K562 (cell line): ENCODE measurements around the genes KLHL17 and CCNL2.

- RAMPAGE, long total RNA, result no peak
- RRBS, result no CpG with 5 or more reads among the region's 2 CpGs
PRO-cap:
- standard, result unidirectional peak, plus-strand start at chr1:115728
- CoPRO, capped RNA only, 2 experiments, result peak in 2 of 2 experiments; most common plus-strand start chr1:115728 (in 2)
- CoPRO, capped and uncapped RNA, 2 experiments, result peak in 2 of 2 experiments; most common plus-strand start chr1:115728 (in 2)
- CoPRO, uncapped RNA only, 2 experiments, result no peak in any of the 2 experiments
CAGE:
- cytosol, long polyA plus RNA, result no peak
- long polyA plus RNA, result no peak
- nucleolus, long total RNA, result no peak
- nucleus, long polyA plus RNA, result no peak
Observed at GRCh38 chr1:115558-115856, 50.3 kb downstream of the OR4F5 start.

DNA sequence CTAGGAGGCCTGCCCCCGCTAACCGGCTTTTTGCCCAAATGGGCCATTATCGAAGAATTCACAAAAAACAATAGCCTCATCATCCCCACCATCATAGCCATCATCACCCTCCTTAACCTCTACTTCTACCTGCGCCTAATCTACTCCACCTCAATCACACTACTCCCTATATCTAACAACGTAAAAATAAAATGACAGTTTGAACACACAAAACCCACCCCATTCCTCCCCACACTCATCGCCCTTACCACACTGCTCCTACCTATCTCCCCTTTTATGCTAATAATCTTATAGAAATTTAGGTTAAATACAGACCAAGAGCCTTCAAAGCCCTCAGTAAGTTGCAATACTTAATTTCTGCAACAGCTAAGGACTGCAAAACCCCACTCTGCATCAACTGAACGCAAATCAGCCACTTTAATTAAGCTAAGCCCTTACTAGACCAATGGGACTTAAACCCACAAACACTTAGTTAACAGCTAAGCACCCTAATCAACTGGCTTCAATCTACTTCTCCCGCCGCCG is 56.0 kb downstream of the OR4F16 start:
- RAMPAGE, long total RNA, result no peak
- RRBS, result no CpG with 5 or more reads among the region's 10 CpGs
PRO-cap:
- standard, result no peak
- CoPRO, capped RNA only, 2 experiments, result no peak in any of the 2 experiments
- CoPRO, capped and uncapped RNA, 2 experiments, result peak in 2 of 2 experiments; most common plus-strand start position 293 of the sequence (in 2); most common minus-strand start position 186 of the sequence (in 1)
- CoPRO, uncapped RNA only, 2 experiments, result peak in 1 of 2 experiments; most common plus-strand start position 293 of the sequence (in 1); most common minus-strand start position 188 of the sequence (in 1)
CAGE:
- cytosol, long polyA plus RNA, result no peak
- long polyA plus RNA, result no peak
- nucleolus, long total RNA, result no peak
- nucleus, long polyA plus RNA, result no peak

GRCh38 chr1:778556-779441 is 92.3 kb upstream of the OR4F16 start:
- RAMPAGE, long total RNA, result start-site peak on the plus strand at chr1:778955-779002, 21 and 10 reads in 2 replicates
- RRBS, result 5% methylated on average over 2 of the region's 69 CpGs
PRO-cap:
- standard, result bidirectional peak, plus-strand start at chr1:778924, minus-strand start at chr1:778638
- CoPRO, capped RNA only, 2 experiments, result peak in 2 of 2 experiments; most common plus-strand start chr1:778809 (in 2); most common minus-strand start chr1:778613 (in 2)
- CoPRO, capped and uncapped RNA, 2 experiments, result peak in 2 of 2 experiments; most common plus-strand start chr1:778792 (in 1); most common minus-strand start chr1:778613 (in 2)
- CoPRO, uncapped RNA only, 2 experiments, result peak in 1 of 2 experiments; most common plus-strand start chr1:778913 (in 1); most common minus-strand start chr1:778661 (in 1)
CAGE:
- cytosol, long polyA plus RNA, result no peak
- long polyA plus RNA, result no peak
- nucleolus, long total RNA, result no peak
- nucleus, long polyA plus RNA, result start-site peak on the minus strand at chr1:778613-778672, 274 and 283 reads in 2 replicates

GRCh38 chr1:841864-842762 is 81.6 kb upstream of the SAMD11 start:
- RAMPAGE, long total RNA, result no peak
- RRBS, result no CpG with 5 or more reads among the region's 18 CpGs
PRO-cap:
- standard, result no peak
- CoPRO, capped RNA only, 2 experiments, result no peak in any of the 2 experiments
- CoPRO, capped and uncapped RNA, 2 experiments, result no peak in any of the 2 experiments
- CoPRO, uncapped RNA only, 2 experiments, result no peak in any of the 2 experiments
CAGE:
- cytosol, long polyA plus RNA, result no peak
- long polyA plus RNA, result no peak
- nucleolus, long total RNA, result no peak
- nucleus, long polyA plus RNA, result no peak

DNA sequence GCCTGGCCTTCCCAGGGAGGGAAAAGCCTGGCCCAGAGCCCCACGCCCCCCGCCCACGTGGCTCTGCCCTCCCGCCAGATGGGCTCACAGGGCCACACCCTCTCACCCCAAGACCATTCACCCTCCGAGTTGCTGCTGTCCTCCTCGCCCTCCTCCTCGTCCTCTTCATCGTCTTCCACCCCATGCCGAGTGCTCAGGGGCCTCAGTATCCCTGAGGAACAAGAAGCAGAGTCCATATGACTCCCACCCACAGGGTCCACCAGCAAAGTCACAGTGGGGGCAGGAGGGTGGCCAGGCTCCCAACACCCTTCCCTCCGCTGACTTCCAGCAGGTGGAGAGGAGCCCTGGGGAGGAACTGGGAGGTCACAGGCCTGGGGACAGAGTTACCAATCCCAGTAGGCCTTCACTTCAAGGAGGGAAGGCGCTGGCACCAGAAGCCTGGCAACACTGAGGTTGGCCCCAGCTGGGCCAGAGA is 14.1 kb downstream of the NOC2L start:
- RAMPAGE, long total RNA, result no peak
- RRBS, result no CpG with 5 or more reads among the region's 11 CpGs
PRO-cap:
- standard, result no peak
- CoPRO, capped RNA only, 2 experiments, result no peak in any of the 2 experiments
- CoPRO, capped and uncapped RNA, 2 experiments, result no peak in any of the 2 experiments
- CoPRO, uncapped RNA only, 2 experiments, result peak in 1 of 2 experiments; most common plus-strand start position 151 of the sequence (in 1)
CAGE:
- cytosol, long polyA plus RNA, result no peak
- long polyA plus RNA, result start-site peak on the minus strand centred at position 159 of the sequence, 57 bp wide, 61 and 105 reads in 2 replicates
- nucleolus, long total RNA, result no peak
- nucleus, long polyA plus RNA, result no peak

- RAMPAGE, long total RNA, result no peak
- RRBS, result 65% methylated on average over 16 of the region's 57 CpGs
PRO-cap:
- standard, result no peak
- CoPRO, capped RNA only, 2 experiments, result no peak in any of the 2 experiments
- CoPRO, capped and uncapped RNA, 2 experiments, result no peak in any of the 2 experiments
- CoPRO, uncapped RNA only, 2 experiments, result no peak in any of the 2 experiments
CAGE:
- cytosol, long polyA plus RNA, result no peak
- long polyA plus RNA, result no peak
- nucleolus, long total RNA, result no peak
- nucleus, long polyA plus RNA, result no peak
Observed at GRCh38 chr1:959694-960271, 601 bp upstream of the KLHL17 start.

- RAMPAGE, long total RNA, result no peak
- RRBS, result 2% methylated on average over 46 of the region's 129 CpGs
PRO-cap:
- standard, result bidirectional peak, plus-strand start at chr1:960633, minus-strand start at chr1:960532; bidirectional peak, plus-strand start at chr1:960892, minus-strand start at chr1:960806; bidirectional peak, plus-strand start at chr1:961012, minus-strand start at chr1:960985
- CoPRO, capped RNA only, 2 experiments, result peak in 2 of 2 experiments; most common plus-strand start chr1:960633 (in 2); most common minus-strand start chr1:960500 (in 1)
- CoPRO, capped and uncapped RNA, 2 experiments, result no peak in any of the 2 experiments
- CoPRO, uncapped RNA only, 2 experiments, result no peak in any of the 2 experiments
CAGE:
- cytosol, long polyA plus RNA, result start-site peak on the plus strand at chr1:960555-960649, 56 and 21 reads in 2 replicates
- long polyA plus RNA, result no peak
- nucleolus, long total RNA, result no peak
- nucleus, long polyA plus RNA, result start-site peak on the plus strand at chr1:960575-960640, 406 and 386 reads in 2 replicates
Observed at GRCh38 chr1:960272-961248, at the start of gene KLHL17. Gene KLHL17 (plus strand): TSS chr1:960584.

DNA sequence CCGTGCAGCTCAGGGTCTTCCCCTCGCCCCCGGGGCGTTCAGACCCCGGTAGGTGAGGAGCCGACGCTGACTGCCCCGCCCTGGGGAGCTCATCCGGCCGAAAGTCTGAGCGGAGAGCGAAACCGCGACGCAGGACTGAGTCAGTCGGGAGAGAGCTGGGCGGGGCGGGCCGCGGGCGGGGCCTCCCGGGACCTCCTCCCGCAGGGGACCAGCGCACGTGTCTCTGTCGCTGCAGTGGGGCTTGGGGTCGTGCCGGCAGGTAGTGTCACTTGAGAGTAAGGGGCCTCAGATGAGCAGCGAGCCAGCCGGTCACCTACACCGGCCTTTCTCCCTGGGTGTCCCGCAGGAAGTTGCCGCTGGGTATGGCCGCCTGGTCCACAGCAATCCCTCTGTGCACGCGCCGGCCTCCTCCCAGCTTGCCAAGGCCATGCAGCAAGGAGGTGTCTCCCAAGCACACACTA is 620 bp downstream of the PLEKHN1 start:
- RAMPAGE, long total RNA, result no peak
- RRBS, result 5% methylated on average over 29 of the region's 37 CpGs
PRO-cap:
- standard, result bidirectional peak, plus-strand start at position 226 of the sequence, minus-strand start at position 107 of the sequence
- CoPRO, capped RNA only, 2 experiments, result peak in 2 of 2 experiments; most common plus-strand start position 178 of the sequence (in 1); most common minus-strand start position 107 of the sequence (in 2)
- CoPRO, capped and uncapped RNA, 2 experiments, result peak in 2 of 2 experiments; most common plus-strand start position 120 of the sequence (in 1); most common minus-strand start position 107 of the sequence (in 2)
- CoPRO, uncapped RNA only, 2 experiments, result no peak in any of the 2 experiments
CAGE:
- cytosol, long polyA plus RNA, result no peak
- long polyA plus RNA, result no peak
- nucleolus, long total RNA, result no peak
- nucleus, long polyA plus RNA, result no peak

- RAMPAGE, long total RNA, result no peak
- RRBS, result 3% methylated on average over 23 of the region's 76 CpGs
PRO-cap:
- standard, result unidirectional peak, plus-strand start at chr1:999405
- CoPRO, capped RNA only, 2 experiments, result no peak in any of the 2 experiments
- CoPRO, capped and uncapped RNA, 2 experiments, result no peak in any of the 2 experiments
- CoPRO, uncapped RNA only, 2 experiments, result no peak in any of the 2 experiments
CAGE:
- cytosol, long polyA plus RNA, result no peak
- long polyA plus RNA, result no peak
- nucleolus, long total RNA, result no peak
- nucleus, long polyA plus RNA, result no peak
Observed at GRCh38 chr1:999287-999915, 496 bp downstream of the HES4 start.

GRCh38 chr1:1040610-1041506 is 20.9 kb downstream of the AGRN start:
- RAMPAGE, long total RNA, result no peak
- RRBS, result 3% methylated on average over 25 of the region's 113 CpGs
PRO-cap:
- standard, result no peak
- CoPRO, capped RNA only, 2 experiments, result no peak in any of the 2 experiments
- CoPRO, capped and uncapped RNA, 2 experiments, result no peak in any of the 2 experiments
- CoPRO, uncapped RNA only, 2 experiments, result no peak in any of the 2 experiments
CAGE:
- cytosol, long polyA plus RNA, result no peak
- long polyA plus RNA, result no peak
- nucleolus, long total RNA, result no peak
- nucleus, long polyA plus RNA, result no peak

DNA sequence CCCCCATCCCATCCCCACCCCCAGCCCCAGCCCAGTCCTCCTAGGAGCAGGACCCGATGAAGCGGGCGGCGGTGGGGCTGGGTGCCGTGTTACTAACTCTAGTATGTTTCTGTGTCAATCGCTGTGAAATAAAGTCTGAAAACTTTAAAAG is 18.3 kb downstream of the RNF223 start:
- RAMPAGE, long total RNA, result no peak
- RRBS, result no CpG with 5 or more reads among the region's 6 CpGs
PRO-cap:
- standard, result no peak
- CoPRO, capped RNA only, 2 experiments, result no peak in any of the 2 experiments
- CoPRO, capped and uncapped RNA, 2 experiments, result no peak in any of the 2 experiments
- CoPRO, uncapped RNA only, 2 experiments, result peak in 1 of 2 experiments; most common plus-strand start position 92 of the sequence (in 1)
CAGE:
- cytosol, long polyA plus RNA, result no peak
- long polyA plus RNA, result no peak
- nucleolus, long total RNA, result no peak
- nucleus, long polyA plus RNA, result no peak

DNA sequence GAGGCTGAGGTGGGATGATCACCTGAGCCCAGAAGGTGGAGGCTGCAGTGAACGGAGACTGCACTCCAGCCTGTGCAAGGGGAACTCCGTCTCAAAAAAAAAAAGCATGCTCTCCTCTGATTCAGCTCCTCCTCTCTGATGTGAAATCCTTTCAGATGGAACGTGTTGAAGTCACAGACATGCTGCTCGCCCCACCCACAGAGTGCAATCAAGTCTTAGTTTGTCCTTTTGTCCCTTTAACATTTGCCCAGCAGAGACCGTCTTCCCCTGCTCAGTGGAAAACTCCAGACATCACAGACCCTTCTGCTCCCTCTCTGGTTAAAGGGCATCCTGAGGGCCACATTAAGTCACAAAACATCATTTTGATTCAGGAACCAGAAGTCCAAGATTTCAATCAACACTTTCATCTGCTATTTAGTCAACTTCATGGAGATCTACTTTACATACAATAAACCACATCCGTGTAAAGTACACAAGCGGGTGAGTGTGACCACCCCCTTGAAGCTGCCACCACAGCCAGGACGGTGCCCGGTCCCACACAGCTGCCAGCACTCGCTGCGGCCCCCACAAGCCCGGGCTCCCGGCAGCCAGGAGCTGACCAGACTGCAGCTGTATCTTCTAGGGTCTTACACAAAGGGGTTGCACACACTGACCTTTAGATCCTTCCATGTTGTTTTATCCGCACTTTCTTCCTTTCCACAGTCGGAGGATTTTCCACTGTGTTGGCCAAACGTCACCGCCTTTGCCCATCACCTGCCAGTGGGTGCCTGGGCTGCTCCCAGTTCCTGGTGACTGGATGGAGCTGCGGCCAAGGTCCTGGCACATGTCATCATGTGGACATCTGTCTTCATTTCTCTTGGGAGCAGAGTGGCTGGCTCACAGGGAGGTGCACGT is 19.1 kb upstream of the RNF223 start:
- RAMPAGE, long total RNA, result no peak
- RRBS, result 96% methylated on average over 4 of the region's 19 CpGs
PRO-cap:
- standard, result no peak
- CoPRO, capped RNA only, 2 experiments, result no peak in any of the 2 experiments
- CoPRO, capped and uncapped RNA, 2 experiments, result no peak in any of the 2 experiments
- CoPRO, uncapped RNA only, 2 experiments, result no peak in any of the 2 experiments
CAGE:
- cytosol, long polyA plus RNA, result no peak
- long polyA plus RNA, result no peak
- nucleolus, long total RNA, result no peak
- nucleus, long polyA plus RNA, result no peak

DNA sequence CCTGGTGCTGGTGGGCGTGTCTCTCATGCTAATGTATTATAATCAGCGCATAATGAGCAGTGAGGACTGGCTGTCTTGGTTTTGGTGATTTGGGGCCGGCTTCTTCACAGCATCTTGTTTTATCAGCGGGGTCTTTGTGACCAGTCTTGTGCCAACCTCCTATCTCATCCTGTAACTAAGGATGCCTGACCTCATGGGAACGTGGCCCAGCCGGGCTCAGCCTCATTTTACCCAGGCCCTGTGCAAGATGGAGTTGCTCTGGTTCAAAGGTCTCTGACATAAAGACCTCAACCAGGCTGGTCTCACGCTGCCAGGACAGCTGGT is 19.7 kb upstream of the C1orf159 start:
- RAMPAGE, long total RNA, result no peak
- RRBS, result no CpG with 5 or more reads among the region's 7 CpGs
PRO-cap:
- standard, result no peak
- CoPRO, capped RNA only, 2 experiments, result no peak in any of the 2 experiments
- CoPRO, capped and uncapped RNA, 2 experiments, result peak in 1 of 2 experiments; most common plus-strand start position 110 of the sequence (in 1)
- CoPRO, uncapped RNA only, 2 experiments, result no peak in any of the 2 experiments
CAGE:
- cytosol, long polyA plus RNA, result no peak
- long polyA plus RNA, result no peak
- nucleolus, long total RNA, result no peak
- nucleus, long polyA plus RNA, result no peak

- RAMPAGE, long total RNA, result no peak
- RRBS, result 17% methylated on average over 3 of the region's 14 CpGs
PRO-cap:
- standard, result unidirectional peak, minus-strand start at chr1:1145248
- CoPRO, capped RNA only, 2 experiments, result no peak in any of the 2 experiments
- CoPRO, capped and uncapped RNA, 2 experiments, result no peak in any of the 2 experiments
- CoPRO, uncapped RNA only, 2 experiments, result no peak in any of the 2 experiments
CAGE:
- cytosol, long polyA plus RNA, result no peak
- long polyA plus RNA, result no peak
- nucleolus, long total RNA, result no peak
- nucleus, long polyA plus RNA, result no peak
Observed at GRCh38 chr1:1145137-1145428, 28.6 kb upstream of the TTLL10 start.

DNA sequence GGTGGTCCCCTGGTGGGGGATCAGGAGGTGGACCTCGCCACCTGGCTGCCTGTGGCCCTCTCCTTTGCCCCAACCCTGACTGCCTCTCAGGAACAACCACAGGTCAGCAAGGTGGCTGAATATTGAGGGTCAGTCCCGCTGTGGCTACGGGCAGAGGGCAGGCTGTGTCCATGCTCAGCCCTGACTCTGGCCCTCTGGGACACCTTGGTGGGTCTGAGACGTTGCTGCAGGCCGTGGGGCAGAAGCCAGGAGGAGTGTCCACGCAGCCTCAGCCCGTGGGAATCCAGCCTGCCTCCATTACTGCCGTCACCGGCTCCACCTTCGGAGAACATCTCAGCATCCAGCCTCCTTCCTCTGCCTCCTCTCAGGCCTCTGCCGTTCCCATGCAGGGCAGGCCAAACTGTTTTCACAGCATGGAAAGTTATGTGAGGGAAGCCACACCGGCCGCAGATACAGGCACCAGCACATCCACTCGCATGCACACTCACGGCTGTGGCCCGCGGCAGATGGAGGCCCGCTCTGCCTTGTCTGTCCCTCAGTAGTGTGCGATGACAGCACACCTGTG is 1.0 kb upstream of the UBE2J2 start:
- RAMPAGE, long total RNA, result no peak
- RRBS, result no CpG with 5 or more reads among the region's 19 CpGs
PRO-cap:
- standard, result no peak
- CoPRO, capped RNA only, 2 experiments, result no peak in any of the 2 experiments
- CoPRO, capped and uncapped RNA, 2 experiments, result no peak in any of the 2 experiments
- CoPRO, uncapped RNA only, 2 experiments, result no peak in any of the 2 experiments
CAGE:
- cytosol, long polyA plus RNA, result no peak
- long polyA plus RNA, result no peak
- nucleolus, long total RNA, result no peak
- nucleus, long polyA plus RNA, result no peak

GRCh38 chr1:1330003-1331071 is 743 bp upstream of the TAS1R3 start:
- RAMPAGE, long total RNA, result no peak
- RRBS, result 42% methylated on average over 2 of the region's 36 CpGs
PRO-cap:
- standard, result unidirectional peak, minus-strand start at chr1:1330686
- CoPRO, capped RNA only, 2 experiments, result no peak in any of the 2 experiments
- CoPRO, capped and uncapped RNA, 2 experiments, result no peak in any of the 2 experiments
- CoPRO, uncapped RNA only, 2 experiments, result peak in 1 of 2 experiments; most common plus-strand start chr1:1330860 (in 1); most common minus-strand start chr1:1330818 (in 1)
CAGE:
- cytosol, long polyA plus RNA, result no peak
- long polyA plus RNA, result no peak
- nucleolus, long total RNA, result no peak
- nucleus, long polyA plus RNA, result no peak

DNA sequence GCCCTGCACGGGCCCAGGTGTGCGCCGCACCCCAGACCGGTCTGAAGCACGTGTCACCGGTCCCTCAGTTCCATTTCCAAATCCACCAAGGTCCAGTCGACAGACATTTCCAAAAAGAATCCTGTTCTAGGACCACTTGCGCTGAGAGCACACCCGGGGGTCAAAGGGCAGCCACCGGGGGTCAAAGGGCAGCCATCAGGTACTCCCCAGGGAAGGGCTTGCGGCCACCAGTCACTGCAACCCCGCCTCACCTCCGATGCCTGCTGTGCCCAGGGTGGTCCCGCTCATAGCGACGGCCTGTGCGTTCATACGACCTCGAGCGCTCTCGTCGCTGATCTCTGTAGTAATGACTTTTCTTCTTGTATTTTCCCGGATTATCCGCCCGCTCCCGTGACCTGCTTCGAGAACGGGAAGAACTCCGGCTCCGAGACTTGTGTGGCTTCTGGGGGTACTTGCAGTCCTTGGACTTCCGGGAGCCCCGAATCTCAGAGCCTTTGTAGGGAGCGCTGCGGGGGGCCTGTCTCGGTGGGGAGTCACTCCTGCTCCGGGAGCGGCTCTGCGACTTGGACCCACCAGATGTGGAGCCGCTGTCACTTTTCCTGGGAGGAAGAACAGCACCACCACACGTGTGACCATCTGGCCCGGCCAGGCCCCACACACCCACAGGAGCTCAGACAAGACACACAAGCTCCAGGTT is 12.0 kb downstream of the CCNL2 start:
- RAMPAGE, long total RNA, result no peak
- RRBS, result 97% methylated on average over 20 of the region's 41 CpGs
PRO-cap:
- standard, result no peak
- CoPRO, capped RNA only, 2 experiments, result peak in 2 of 2 experiments; most common minus-strand start position 348 of the sequence (in 2)
- CoPRO, capped and uncapped RNA, 2 experiments, result peak in 2 of 2 experiments; most common minus-strand start position 342 of the sequence (in 1)
- CoPRO, uncapped RNA only, 2 experiments, result peak in 2 of 2 experiments; most common minus-strand start position 309 of the sequence (in 1)
CAGE:
- cytosol, long polyA plus RNA, result no peak
- long polyA plus RNA, result no peak
- nucleolus, long total RNA, result no peak
- nucleus, long polyA plus RNA, result no peak

DNA sequence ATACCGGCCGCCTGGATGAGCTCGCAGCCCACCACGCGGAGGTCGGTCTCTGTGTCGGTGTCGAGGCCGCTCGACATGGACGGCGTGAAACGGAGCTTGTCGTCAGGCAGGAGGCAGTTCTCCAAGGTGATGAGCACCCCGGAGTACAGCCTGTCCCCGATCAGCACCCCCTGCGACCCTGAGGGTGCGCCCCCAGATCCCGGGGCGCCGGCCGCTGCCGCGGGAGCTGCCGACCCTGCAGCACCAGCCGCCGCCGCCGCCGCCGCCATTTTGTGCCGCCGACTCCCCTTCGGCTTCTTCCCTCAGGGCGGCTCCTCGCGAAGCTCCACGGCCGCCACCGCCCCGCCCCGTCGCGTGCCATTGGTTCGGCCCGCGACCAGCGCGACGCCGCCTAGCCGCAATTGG is at the start of gene CCNL2:
CCNL2 (minus strand) TSS at position 298 of the 405 bp plus-strand sequence.
- RAMPAGE, long total RNA, result no peak
- RRBS, result 3% methylated on average over 6 of the region's 52 CpGs
PRO-cap:
- standard, result bidirectional peak, plus-strand start outside the sequence, minus-strand start at position 299 of the sequence
- CoPRO, capped RNA only, 2 experiments, result peak in 2 of 2 experiments; most common minus-strand start position 277 of the sequence (in 2)
- CoPRO, capped and uncapped RNA, 2 experiments, result peak in 2 of 2 experiments; most common minus-strand start position 250 of the sequence (in 1)
- CoPRO, uncapped RNA only, 2 experiments, result peak in 1 of 2 experiments; most common minus-strand start position 250 of the sequence (in 1)
CAGE:
- cytosol, long polyA plus RNA, result start-site peak on the minus strand centred at position 215 of the sequence, 229 bp wide, 550 and 55 reads in 2 replicates
- long polyA plus RNA, result start-site peak on the minus strand centred at position 358 of the sequence, 156 bp wide, 337 and 474 reads in 2 replicates
- nucleolus, long total RNA, result no peak
- nucleus, long polyA plus RNA, result start-site peak on the minus strand centred at position 315 of the sequence, 76 bp wide, 1,761 and 5,464 reads in 2 replicates